SK-N-SH (cell line): ENCODE measurements around a stretch of chr14.

DNA sequence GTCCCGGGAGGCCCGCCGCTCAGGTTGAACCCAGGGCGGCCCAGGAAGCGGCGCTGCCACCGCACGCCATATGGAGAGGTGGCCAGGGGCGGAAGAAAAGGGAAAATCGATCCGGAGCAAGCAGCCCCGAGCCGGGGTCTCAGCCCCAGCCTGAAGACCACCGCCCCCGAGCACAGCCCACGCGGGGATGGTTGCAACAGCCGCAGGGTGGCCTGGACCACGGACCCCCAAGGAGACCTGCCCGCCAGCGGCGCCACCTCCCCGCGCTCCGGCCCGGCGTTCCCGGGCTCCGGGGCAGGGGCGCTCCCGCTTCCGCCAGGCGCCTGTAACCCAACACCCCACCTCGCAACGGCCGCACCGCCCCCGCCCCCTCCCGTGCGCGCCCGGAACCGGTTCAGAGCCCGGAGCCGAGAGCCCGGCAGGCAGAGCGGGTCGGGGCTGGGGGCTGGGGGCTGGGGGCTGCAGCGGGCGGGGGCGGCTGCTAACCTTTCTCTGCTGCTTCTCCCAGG is 582 bp downstream of the ACTN1 start:
- RRBS, result 2% methylated on average over 19 of the region's 51 CpGs
CAGE:
- cytosol, long polyA plus RNA, result no peak
- long polyA plus RNA, result no peak
- nucleus, long polyA plus RNA, result no peak

DNA sequence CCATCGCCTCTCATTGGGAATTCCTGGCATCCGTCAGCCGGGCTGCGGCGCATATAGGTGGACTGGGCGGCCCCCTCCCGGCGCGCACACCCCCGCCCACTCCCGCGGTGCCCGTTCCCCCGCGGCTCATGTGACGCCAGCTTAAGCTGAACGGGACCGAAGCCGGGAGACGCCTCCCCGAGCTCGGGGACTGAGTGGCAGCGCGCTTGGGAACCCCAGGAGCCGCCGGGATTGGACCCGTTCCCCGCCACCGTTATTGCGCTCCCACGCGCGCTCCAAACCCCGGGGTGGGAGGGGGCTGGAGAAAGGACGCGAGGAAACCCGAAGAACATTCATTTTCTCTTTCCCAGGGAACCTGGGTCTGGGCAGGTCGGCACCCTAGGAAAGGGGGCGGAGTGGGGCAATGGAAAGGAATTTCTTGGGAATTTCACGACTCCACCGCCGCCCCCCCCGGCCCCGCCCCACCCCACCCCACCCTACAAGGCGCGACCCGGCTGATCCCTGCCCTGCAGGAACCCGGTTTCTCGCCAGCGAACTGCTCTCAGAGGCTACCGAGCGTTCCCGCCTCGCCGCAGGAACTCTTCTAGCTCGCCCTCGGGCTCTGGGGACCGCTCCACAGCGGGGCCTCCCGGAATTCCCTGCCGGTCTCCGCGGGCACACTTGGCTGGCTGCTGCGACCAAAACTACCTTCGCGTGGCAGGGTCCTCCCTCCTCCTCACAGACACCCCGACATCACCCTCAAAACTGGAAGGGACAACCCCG is 495 bp upstream of the ACTN1 start:
- RRBS, result 1% methylated on average over 42 of the region's 68 CpGs
CAGE:
- cytosol, long polyA plus RNA, result no peak
- long polyA plus RNA, result no peak
- nucleus, long polyA plus RNA, result no peak

- RRBS, result no CpG with 5 or more reads among the region's 17 CpGs
CAGE:
- cytosol, long polyA plus RNA, result no peak
- long polyA plus RNA, result no peak
- nucleus, long polyA plus RNA, result no peak
Observed at GRCh38 chr14:69045647-69047078, 67.1 kb upstream of the ACTN1 start.

DNA sequence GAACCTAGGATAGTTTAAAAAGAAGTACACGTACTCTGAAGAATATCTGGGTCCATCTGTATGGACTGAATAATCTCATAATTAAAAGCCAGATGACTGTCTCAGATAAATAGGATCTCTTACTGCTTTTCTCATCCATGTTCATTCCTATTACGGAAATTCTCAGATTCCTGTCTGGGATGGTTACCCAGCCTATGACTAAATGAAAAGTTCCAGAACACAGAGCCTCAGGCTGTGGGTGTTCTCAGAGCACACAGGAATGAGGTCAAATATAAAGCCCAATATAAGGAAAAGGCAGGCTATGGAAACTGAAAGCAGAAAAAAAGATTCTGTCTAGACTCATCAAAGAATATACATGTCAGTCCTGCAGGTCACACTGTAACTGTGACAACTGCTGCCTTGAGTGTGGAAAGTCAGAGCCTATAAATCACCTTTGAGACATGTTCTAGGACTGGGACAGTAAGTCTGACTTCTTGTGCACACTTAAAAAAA is 64.4 kb downstream of the DCAF5 start:
- RRBS, result no CpG with 5 or more reads among the region's 2 CpGs
CAGE:
- cytosol, long polyA plus RNA, result no peak
- long polyA plus RNA, result no peak
- nucleus, long polyA plus RNA, result no peak

GRCh38 chr14:69281420-69281844 is 21.5 kb downstream of the GALNT16 start:
- RRBS, result no CpG with 5 or more reads among the region's 5 CpGs
CAGE:
- cytosol, long polyA plus RNA, result no peak
- long polyA plus RNA, result no peak
- nucleus, long polyA plus RNA, result no peak

DNA sequence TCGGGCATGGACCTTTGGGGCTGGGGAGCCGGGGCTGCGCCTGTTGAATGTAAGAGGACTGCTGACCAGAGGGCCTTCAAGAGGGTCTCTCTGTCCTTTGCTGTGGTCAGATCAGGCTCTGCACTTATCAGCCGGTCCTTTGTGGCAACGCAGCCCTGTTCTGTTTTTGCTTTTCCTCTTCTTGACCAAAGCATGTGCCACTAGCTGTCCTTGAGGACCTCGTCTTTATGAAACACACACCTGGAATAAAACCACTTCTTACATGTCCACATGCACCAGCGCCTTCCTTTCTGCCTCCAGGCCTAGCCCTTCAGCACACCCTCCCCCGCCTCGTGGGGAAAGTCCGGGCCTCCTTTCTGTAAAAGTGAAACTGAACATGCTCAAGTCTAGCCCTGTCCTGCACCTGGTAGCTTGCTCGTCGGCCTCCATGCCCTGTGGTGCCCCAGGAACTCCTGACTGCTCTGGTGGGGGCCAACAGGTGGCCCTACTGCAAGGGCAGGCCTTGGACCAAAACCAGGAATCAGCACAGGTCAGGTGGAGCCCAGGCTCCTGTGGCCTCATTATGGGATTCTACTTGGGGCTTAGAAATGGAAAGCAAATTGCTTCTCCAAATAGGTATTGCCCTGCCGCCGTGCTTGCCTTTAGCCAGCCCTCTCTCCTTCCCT is 43.8 kb downstream of the ERH start:
- RRBS, result no CpG with 5 or more reads among the region's 14 CpGs
CAGE:
- cytosol, long polyA plus RNA, result no peak
- long polyA plus RNA, result no peak
- nucleus, long polyA plus RNA, result no peak

GRCh38 chr14:69611074-69611265 is 426 bp upstream of the SUSD6 start:
- RRBS, result no CpG with 5 or more reads among the region's 5 CpGs
CAGE:
- cytosol, long polyA plus RNA, result no peak
- long polyA plus RNA, result no peak
- nucleus, long polyA plus RNA, result no peak

- RRBS, result no CpG with 5 or more reads among the region's 10 CpGs
CAGE:
- cytosol, long polyA plus RNA, result no peak
- long polyA plus RNA, result no peak
- nucleus, long polyA plus RNA, result no peak
Observed at GRCh38 chr14:69612429-69613229, 1.2 kb downstream of the SUSD6 start.

DNA sequence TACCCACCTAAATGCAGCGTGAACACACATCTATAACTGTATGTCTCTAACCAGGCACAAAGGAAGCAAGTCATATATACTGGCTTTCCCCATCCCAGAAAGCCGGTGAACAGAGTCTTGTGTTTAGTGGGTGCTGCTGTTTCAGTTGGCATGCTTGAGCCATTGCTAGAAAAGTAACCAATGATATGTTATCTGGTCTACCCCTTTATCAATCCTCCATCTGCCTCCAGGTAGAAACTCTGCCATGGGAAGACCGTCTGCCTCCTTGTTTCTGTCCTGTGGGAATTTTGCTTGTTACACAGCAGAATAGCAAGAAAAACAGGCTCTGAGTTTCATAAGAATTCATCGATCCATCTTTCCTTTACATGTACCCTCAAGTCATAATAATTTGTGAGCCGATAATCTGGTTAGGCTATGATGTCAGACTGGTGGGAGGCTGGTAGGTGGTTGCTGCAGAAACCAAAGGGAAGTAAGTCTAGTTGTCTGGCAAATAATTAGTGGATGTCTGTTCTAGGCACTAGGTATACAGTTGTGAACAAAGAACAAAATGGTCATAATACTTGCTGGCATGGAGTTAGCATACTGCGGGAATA is 8.6 kb downstream of the SUSD6 start:
- RRBS, result no CpG with 5 or more reads among the region's 6 CpGs
CAGE:
- cytosol, long polyA plus RNA, result no peak
- long polyA plus RNA, result no peak
- nucleus, long polyA plus RNA, result no peak

DNA sequence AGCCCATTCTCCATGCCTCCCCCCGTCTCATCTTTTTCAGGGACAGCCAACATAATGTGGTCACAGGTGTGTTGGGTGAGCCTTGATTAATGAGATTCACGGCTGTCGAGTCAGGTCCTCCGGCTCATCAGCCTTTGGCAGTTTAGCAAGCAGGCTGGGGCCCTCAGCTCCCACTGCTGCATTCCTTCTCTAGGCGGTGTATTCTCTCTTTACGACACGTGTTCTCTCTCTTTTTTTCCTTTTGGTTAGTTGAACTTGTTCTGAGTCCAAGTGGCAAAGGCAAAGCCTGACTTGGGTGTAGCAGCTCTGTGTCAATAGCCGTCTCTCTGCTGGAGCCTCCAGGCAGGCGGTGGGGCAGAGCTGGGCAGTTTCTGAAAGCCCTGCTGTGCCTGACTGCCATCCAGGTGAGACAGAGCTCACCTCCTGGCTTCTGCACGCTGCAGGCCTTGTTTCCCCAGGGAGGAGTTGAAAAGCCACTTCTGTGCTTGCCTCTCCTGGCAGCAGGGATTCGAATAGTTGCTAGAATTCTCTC is 46.6 kb downstream of the SUSD6 start:
- RRBS, result no CpG with 5 or more reads among the region's 11 CpGs
CAGE:
- cytosol, long polyA plus RNA, result no peak
- long polyA plus RNA, result no peak
- nucleus, long polyA plus RNA, result no peak

- RRBS, result no CpG with 5 or more reads among the region's 2 CpGs
CAGE:
- cytosol, long polyA plus RNA, result no peak
- long polyA plus RNA, result no peak
- nucleus, long polyA plus RNA, result no peak
Observed at GRCh38 chr14:69674879-69675573, 63.6 kb downstream of the SUSD6 start.

GRCh38 chr14:69685079-69686153 is 74.0 kb downstream of the SUSD6 start:
- RRBS, result no CpG with 5 or more reads among the region's 11 CpGs
CAGE:
- cytosol, long polyA plus RNA, result no peak
- long polyA plus RNA, result no peak
- nucleus, long polyA plus RNA, result no peak

- RRBS, result no CpG with 5 or more reads among the region's 6 CpGs
CAGE:
- cytosol, long polyA plus RNA, result no peak
- long polyA plus RNA, result no peak
- nucleus, long polyA plus RNA, result no peak
Observed at GRCh38 chr14:69694816-69695352, 72.1 kb upstream of the SRSF5 start.

DNA sequence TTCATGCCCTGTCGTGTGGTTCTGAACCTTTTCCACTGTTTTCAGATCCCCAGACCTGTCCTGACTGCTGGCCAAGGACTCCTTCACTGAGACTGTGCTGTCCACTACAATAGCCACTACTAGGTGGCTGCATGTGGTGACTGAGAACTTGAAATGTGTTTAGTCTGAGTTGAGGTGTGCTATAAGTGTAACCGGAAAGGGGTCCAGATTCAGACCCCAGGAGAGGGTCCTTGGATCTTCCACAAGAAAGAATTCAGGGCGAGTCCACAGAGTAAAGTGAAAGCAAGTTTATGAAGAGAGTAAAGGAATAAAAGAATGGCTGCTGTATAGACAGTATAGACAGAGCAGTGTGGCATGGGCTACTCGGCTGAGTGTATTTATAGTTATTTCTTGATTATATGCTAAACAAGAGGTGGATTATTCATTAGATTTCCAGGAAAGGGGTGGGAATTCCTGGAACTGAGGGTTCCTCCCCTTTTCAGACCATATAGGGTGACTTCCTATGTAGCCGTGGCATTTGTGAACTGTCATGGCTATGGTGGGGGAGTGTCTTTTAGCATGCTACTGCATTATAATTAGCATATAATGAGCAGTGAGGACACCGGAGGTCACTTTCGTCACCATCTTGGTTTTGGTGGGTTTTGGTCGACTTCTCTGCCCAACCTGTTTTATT is 70.2 kb upstream of the SRSF5 start:
- RRBS, result no CpG with 5 or more reads among the region's 8 CpGs
CAGE:
- cytosol, long polyA plus RNA, result no peak
- long polyA plus RNA, result no peak
- nucleus, long polyA plus RNA, result no peak

- RRBS, result no CpG with 5 or more reads among the region's 7 CpGs
CAGE:
- cytosol, long polyA plus RNA, result no peak
- long polyA plus RNA, result no peak
- nucleus, long polyA plus RNA, result no peak
Observed at GRCh38 chr14:69716052-69716733, 50.7 kb upstream of the SRSF5 start.

DNA sequence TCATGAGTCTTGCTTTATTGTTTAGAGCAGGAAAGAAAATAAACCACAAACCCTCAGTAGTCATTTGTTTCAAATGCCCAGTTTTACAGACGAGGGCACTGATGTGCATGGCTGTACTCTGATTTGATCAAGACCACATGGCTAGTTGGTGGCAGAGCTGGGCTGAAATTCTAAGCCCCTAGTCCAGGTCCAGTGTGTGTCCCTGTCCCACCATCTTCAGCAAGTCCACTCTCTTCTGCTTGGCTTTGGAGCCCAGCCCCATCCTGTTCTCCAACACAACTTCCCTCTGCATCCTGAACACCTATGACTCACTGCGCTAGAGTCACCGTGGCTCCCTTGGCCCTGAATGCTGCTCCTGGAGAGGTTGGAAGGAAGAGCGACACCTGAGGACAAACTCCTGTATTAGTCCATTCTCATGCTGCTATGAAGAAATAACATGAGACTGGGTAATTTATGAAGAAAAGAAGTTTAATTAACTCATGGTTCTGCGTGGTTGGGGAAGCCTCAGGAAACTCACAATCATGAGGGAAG is 50.1 kb upstream of the SRSF5 start:
- RRBS, result no CpG with 5 or more reads among the region's 5 CpGs
CAGE:
- cytosol, long polyA plus RNA, result no peak
- long polyA plus RNA, result no peak
- nucleus, long polyA plus RNA, result no peak

GRCh38 chr14:69719147-69719999 is 47.6 kb upstream of the SRSF5 start:
- RRBS, result no CpG with 5 or more reads among the region's 7 CpGs
CAGE:
- cytosol, long polyA plus RNA, result no peak
- long polyA plus RNA, result no peak
- nucleus, long polyA plus RNA, result no peak

DNA sequence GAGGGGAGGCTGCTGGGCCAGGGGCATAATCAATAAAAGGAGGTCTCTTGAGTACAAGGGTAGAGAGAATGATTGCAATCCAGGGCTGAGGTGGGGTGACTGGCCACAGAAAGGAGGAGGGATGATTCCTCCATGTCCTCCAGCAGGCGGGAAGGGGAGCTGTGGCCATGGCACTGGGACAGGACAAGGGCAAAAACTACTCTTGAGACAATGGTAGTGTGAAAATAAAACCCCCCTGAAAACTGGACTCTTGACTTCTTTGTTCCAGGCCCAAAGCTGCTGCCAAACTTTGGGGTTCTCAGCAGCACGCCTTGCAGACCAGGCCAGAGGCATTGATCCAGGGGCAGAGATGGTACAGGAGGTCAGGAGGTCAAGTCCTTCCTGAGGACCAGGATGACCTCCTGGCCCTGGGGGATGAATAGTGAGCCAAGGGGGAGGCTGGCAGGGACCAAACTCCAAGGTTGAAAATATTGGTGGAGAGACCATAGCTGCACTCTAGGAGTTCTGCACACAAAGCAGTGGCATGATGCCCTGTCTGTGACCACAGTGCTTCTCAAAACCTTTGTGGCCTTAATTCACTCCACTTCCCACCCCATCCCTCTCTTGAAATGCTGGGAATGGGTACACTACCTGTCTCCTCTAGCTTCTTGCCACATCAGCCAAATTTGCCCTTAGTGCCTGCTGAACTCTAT is 12.2 kb downstream of the SLC10A1 start:
- RRBS, result no CpG with 5 or more reads among the region's 2 CpGs
CAGE:
- cytosol, long polyA plus RNA, result no peak
- long polyA plus RNA, result no peak
- nucleus, long polyA plus RNA, result no peak

DNA sequence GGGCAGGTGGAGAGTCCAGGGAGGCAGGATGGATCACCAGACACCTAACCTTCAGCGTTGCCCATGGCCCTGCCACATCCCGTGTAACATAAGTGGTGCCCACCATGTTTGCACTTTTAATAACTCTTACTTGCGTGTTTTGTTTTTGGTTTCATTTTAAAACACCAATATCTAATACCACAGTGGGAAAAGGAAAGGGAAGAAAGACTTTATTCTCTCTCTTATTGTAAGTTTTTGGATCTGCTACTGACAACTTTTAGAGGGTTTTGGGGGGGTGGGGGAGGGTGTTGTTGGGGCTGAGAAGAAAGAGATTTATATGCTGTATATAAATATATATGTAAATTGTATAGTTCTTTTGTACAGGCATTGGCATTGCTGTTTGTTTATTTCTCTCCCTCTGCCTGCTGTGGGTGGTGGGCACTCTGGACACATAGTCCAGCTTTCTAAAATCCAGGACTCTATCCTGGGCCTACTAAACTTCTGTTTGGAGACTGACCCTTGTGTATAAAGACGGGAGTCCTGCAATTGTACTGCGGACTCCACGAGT is 151.1 kb downstream of the SMOC1 start:
- RRBS, result no CpG with 5 or more reads among the region's 6 CpGs
CAGE:
- cytosol, long polyA plus RNA, result no peak
- long polyA plus RNA, result no peak
- nucleus, long polyA plus RNA, result no peak

GRCh38 chr14:70031157-70031777 is 152.1 kb downstream of the SMOC1 start:
- RRBS, result no CpG with 5 or more reads among the region's 7 CpGs
CAGE:
- cytosol, long polyA plus RNA, result no peak
- long polyA plus RNA, result no peak
- nucleus, long polyA plus RNA, result no peak